Vagina (tissue), 1 donor: Measurements from ENCODE around the genes PPP1R1C and PDE1A.

DNA sequence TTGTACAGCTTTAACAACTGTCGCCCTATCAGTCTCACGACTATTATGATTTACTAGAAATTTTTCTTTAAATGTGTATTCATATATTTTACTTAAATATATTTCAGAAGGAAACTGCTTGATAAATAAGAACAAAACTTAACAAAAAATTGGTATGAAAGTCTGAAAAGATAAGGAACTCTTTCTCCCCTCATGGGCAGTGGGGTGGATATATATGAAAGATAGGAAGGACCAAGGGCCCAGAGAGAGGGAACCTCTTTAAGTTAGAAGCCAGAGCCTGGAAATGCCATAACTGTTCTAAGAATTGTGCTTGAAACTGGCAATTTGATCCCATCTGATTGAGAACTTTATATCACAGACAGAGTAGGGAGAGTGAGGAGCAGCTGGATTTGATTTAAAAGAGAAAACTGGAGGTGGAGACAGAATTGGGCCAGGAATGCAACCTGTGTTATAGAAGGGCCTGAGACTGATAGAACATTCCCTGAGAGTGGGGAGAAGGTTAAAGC, 36.3 kb downstream of the UBE2E3 start:
- PRO-cap = no peak
- RAMPAGE, long total RNA = start-site peak on the plus strand centred at position 365 of the sequence, 140 bp wide, 15 reads

- PRO-cap = no peak
- RAMPAGE, long total RNA = no peak
These were observed 232.2 kb upstream of the ITGA4 start for GRCh38 chr2:181224962-181225322.

- PRO-cap = no peak
- RAMPAGE, long total RNA = no peak
These were observed 156.7 kb upstream of the ITGA4 start for GRCh38 chr2:181300535-181300907.

DNA sequence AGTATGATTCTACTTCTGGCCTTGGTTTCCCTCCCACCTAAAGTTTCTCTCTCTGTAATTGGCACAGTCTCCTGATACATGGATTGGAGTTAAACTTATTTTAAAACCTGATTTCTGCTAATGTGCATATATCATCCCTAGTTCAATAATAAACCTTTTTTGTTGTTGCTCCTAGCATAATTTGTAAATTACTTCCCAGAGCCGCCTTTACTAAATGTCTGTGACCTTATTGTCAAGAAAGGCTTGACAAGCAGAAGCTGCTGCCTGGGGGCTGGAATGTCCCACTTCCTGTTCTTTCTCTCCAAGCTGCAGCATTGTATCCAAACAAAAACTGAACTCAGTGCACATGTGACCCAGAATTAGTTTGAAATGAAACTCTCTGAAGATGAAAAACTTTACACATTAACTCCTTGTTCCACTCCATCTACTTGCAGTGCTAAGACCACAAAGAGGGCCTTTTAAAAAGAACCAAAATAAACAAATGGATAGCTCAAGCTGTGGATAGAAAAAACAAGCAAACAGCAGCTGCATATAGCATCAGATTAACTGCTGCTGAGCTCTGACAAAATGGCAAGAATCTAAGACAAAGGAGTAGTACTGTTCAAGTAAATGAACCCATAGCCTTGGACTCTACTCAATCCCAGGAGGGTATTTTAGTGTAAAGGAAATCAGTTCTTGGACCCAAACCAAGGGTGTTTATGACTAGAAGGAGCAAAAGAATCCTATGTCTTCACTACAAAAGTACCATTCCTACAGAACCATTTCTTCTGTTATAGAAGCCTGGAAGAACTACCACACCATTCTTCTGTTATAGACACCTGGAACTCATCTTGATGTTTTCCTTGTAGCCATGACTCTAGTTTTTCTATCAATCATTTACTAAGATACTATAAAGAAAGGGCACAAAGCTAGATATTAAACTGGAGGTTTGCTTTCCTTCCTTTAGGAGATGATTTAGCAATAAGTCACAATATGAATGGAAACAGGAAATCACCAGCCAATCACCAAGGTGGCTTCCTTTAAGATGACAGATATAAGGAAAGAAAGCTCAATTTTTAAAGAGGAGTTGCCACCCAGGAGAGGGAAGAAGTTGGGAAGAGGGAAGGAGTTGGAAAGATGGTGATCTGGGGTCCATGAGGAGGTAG, 100.0 kb upstream of the NEUROD1 start:
- PRO-cap = no peak
- RAMPAGE, long total RNA = no peak

- PRO-cap = no peak
- RAMPAGE, long total RNA = no peak
These were observed 1.6 kb downstream of the ITPRID2 start for GRCh38 chr2:181893002-181893582.

- PRO-cap = no peak
- RAMPAGE, long total RNA = no peak
These were observed at the start of gene PPP1R1C for GRCh38 chr2:181985460-181986288. TSS of gene PPP1R1C (plus strand) at chr2:181985853.

GRCh38 chr2:182426356-182427524, at the start of gene PDE1A:
TSS of gene PDE1A (minus strand) at chr2:182427036.
- PRO-cap = unidirectional peak, minus-strand start at chr2:182427031
- RAMPAGE, long total RNA = start-site peak on the minus strand at chr2:182427009-182427024, 51 reads

GRCh38 chr2:182542823-182543238, 116.0 kb upstream of the PDE1A start:
- PRO-cap = no peak
- RAMPAGE, long total RNA = no peak

GRCh38 chr2:183002878-183003573, 35.2 kb downstream of the NCKAP1 start:
- PRO-cap = no peak
- RAMPAGE, long total RNA = no peak

DNA sequence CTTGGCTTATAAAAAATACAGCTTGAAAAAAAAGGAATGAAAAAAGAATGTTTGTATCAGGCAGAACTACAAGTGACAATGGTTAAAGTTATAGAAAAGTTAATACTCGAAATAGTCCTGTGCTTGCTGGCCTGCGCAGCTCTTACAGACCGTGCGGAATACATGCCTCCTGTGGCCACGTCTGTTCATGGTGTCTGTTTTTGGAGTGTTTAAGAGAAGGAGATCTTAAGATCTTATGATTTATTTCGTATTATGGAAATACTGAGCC, 846 bp downstream of the DUSP19 start:
- PRO-cap = no peak
- RAMPAGE, long total RNA = no peak

GRCh38 chr2:186655946-186656459, 37.9 kb upstream of the FAM171B start:
- PRO-cap = no peak
- RAMPAGE, long total RNA = no peak

DNA sequence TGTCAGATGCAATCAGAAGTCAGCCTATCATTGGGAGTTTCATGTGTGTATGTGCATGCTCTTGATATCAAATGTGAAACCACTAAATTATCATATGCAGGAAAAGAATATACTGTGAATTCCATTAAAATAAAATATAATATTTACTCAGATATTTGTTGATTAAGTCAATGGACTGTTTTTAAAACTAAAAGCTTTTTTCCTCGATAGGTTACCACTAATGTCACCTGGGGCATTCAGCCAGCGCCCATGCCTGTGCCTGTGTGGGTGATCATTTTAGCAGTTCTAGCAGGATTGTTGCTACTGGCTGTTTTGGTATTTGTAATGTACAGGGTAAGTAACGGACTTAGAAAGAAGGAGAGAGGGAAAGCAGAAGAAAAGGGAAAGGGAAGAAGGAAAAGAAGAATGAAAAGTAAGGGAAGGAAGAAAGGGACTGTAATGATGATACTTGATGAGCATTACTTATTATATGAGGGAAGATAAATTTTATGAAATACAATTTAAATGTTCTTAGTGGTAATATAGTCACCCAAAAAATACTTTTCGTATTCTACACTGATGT, 17.2 kb upstream of the FAM171B start:
- PRO-cap = no peak
- RAMPAGE, long total RNA = no peak

- PRO-cap = no peak
- RAMPAGE, long total RNA = no peak
These were observed 15.3 kb upstream of the FAM171B start for GRCh38 chr2:186678452-186679103.

DNA sequence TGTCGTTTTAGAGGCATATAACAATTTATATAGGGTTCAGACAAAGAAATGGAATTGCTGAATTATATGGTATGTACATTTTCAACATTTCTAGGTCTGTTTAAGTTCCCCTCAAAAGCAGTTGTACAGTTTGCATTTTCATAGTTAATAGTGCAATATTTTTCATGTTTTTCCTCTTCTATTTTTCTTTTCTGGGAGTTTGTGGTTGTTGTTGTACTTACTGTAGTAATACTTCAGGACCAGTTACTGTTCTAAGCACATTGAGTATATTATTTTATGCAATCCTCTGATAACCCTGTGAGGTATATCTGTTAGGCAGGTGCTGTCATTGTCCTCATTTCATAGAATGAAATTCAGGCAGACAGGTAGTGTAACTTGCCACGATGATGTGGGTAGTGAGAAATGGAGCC, 22.8 kb downstream of the FAM171B start:
- PRO-cap = no peak
- RAMPAGE, long total RNA = no peak

- PRO-cap = no peak
- RAMPAGE, long total RNA = no peak
These were observed 35.6 kb upstream of the ZSWIM2 start for GRCh38 chr2:186884458-186885124.

DNA sequence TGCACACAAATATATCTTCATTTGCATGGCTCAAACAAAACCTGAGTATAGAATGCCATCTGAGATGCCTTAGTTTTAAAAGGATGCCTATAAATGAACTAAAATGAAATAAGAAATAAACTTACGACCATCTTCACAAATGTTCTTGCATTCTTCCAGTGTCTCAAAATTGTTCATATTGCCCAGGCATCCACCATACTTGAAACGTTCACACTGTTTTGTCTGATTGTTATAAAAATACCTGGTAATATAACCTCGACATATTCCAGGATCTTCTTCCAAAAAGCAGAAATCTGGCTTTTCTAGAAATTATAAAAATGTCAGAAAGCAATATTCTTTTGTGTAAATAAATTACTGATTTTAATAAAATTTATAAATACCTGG, 36.6 kb upstream of the CALCRL start:
- PRO-cap = no peak
- RAMPAGE, long total RNA = start-site peak on the minus strand centred at position 181 of the sequence, 69 bp wide, 37 reads

DNA sequence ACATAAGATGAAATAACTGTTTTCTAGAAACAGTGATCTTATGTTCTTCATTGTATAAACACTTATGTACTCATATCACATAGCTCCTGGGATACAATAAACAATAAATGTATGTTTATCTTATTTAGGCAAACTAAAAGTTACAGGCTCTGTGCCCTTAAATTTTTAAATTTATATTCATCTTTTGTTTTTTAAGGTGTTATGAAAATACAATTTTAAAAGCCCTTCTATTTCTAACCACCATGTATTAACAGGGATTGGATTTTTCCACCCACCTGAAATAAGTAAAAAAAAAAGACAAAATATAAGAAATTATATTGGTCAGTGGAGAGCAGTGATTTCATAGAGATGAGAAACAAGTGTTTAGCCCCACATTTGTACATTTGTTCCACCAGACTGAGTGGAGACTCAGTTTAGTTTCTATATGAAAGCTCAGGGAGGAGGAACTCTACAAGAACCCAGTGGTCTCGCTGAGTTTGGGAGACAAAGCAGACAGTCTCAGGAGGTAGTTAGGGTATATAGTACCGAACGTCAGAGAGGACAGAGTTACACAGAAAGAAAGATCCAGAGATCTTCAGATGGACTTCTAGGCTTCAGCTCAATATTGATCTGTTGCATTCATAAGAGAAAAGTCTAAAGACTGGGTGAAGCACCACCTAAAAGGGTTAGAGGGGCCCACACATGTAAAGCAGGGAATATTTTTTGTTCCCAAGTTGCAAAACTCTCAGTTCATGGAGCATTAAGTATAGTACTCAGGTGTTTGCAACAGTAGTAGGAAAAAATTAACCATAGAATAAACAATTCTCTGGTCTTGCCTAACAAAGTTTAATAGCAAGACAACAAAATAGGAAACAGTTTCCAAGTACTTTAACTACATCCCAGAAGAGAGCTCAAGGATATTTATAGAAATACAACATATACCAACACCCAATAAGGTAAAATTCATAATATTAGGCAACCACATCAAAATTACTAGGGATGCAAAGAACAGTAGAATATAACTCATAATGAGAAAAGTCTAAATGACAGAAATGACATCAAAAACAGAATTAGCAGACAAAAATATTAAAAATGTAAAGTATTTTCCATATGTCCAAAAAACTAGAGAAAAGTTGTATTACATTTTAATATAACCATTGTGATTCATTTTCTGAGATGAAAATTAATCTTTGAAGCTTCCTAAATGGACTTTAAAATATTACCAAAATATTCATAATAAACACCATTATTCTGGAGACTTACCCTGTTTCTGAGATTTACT, 4.2 kb downstream of the TFPI start:
- PRO-cap = no peak
- RAMPAGE, long total RNA = no peak

- PRO-cap = no peak
- RAMPAGE, long total RNA = no peak
These were observed 1.1 kb downstream of the TFPI start for GRCh38 chr2:187552965-187553607.

DNA sequence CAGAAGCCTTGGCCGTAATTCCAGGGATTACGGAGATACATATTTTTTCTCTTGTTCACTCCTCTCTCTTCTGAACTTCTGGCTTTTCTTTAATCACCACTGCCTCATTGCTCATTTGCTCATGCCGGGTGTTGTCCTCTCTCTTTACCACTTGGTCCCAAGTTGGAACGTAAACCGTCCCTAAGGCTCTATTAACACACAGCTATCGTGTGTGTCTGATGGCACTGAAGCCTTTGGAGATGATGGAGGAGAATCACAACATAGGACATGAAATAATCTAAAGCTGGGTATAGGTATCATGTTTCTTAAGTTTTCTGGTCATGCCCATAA, 188.6 kb upstream of the COL3A1 start:
- PRO-cap = no peak
- RAMPAGE, long total RNA = no peak

GRCh38 chr2:188786830-188787363, 187.3 kb upstream of the COL3A1 start:
- PRO-cap = no peak
- RAMPAGE, long total RNA = no peak